ENCODE results near the gene GGA1.

DNA sequence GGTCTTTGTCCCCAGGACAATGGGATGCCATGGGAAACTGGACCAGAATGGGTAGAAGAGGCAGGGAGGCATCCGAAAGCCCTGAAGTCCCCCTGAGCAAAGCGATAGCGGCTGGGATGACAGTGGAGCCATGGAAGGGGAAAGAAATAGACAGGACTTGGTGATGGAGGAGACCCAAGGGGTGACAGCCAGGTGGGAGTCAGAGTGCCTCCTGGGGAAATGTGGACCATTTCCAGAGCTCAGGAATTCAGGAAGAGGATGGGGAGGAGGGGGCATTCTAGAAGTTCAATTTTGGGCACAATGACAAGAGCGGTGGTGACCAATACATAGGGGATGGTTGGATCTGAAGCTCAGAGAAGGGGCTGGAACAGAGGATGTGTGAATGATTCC, 4.5 kb downstream of the CYTH4 start:
- PRO-cap, 3 experiments = no peak in any of the 3 experiments
- RRBS = no CpG with 5 or more reads among the region's 4 CpGs

GRCh38 chr22:37371530-37371926, 55.8 kb downstream of the ELFN2 start:
- PRO-cap, 3 experiments = no peak in any of the 3 experiments
- RRBS = no CpG with 5 or more reads among the region's 8 CpGs

DNA sequence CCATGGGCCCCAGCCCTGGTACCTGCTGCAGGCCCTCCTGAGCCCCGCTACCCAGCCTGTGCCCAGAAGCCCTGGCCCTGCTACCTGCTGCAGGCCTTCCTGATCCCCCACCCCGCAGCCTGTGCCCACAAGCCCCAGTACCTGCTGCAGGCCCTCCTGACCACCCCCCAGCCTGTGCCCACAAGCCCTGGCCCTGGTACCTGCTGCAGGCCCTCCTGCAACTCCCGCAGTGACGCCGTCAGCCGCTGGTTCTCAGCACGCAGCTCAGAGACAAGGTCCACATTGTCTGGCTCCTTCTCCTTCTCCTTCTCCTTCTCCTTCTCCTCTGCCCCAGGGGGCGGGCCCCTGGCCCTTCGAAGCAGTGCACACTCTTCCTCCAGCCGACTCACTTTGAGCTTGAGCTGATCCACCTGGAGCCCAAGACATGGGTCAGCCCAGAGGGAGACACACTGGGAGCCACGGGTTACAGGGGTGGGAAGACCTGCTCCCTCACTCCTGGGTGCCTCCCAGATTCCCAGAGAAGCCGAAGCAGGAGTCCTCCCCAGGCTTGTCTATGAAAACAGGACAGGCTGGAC, 9.1 kb downstream of the CARD10 start:
- PRO-cap, 3 experiments = no peak in any of the 3 experiments
- RRBS = no CpG with 5 or more reads among the region's 12 CpGs

- PRO-cap, 3 experiments = no peak in any of the 3 experiments
- RRBS = no CpG with 5 or more reads among the region's 17 CpGs
These were observed 19.5 kb upstream of the CARD10 start for GRCh38 chr22:37538580-37539324.

GRCh38 chr22:37545668-37546814, 14.2 kb upstream of the CDC42EP1 start:
- PRO-cap, 3 experiments = peak in 3 of 3 experiments; most common plus-strand start chr22:37546324 (in 2); most common minus-strand start chr22:37546123 (in 3)
- RRBS = 7% methylated on average over 16 of the region's 37 CpGs

DNA sequence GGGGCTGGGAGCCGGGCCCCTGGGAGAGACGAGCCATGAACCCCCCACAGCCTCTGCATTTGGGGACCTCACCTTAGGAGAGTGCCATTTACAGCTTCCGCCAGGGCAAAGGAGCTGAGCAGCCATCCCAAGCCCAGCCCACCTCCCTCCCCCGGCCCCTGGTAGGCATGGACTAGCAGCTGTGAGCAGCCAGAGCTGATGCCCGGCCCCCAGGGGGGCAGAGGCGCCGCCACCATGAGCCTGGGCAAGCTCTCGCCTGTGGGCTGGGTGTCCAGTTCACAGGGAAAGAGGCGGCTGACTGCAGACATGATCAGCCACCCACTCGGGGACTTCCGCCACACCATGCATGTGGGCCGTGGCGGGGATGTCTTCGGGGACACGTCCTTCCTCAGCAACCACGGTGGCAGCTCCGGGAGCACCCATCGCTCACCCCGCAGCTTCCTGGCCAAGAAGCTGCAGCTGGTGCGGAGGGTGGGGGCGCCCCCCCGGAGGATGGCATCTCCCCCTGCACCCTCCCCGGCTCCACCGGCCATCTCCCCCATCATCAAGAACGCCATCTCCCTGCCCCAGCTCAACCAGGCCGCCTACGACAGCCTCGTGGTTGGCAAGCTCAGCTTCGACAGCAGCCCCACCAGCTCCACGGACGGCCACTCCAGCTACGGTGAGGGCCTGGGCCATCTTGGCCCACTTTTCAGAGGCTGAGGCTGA, 6.0 kb downstream of the CDC42EP1 start:
- PRO-cap, 3 experiments = no peak in any of the 3 experiments
- RRBS = 34% methylated on average over 8 of the region's 32 CpGs

GRCh38 chr22:37601260-37601591, 7.4 kb upstream of the GGA1 start:
- PRO-cap, 3 experiments = no peak in any of the 3 experiments
- RRBS = no CpG with 5 or more reads among the region's 4 CpGs

GRCh38 chr22:37607516-37607831, 1.2 kb upstream of the GGA1 start:
- PRO-cap, 3 experiments = no peak in any of the 3 experiments
- RRBS = no CpG with 5 or more reads among the region's 10 CpGs

- PRO-cap, 3 experiments = peak in 3 of 3 experiments; most common plus-strand start chr22:37608837 (in 3); most common minus-strand start chr22:37608678 (in 3)
- RRBS = 2% methylated on average over 28 of the region's 85 CpGs
These were observed at the start of gene GGA1 for GRCh38 chr22:37608062-37609120. Gene GGA1, plus strand, starts transcription at chr22:37608834.

GRCh38 chr22:37609121-37609289, 371 bp downstream of the GGA1 start:
- PRO-cap, 3 experiments = no peak in any of the 3 experiments
- RRBS = 2% methylated on average over 9 of the region's 15 CpGs

- PRO-cap, 3 experiments = no peak in any of the 3 experiments
- RRBS = no CpG with 5 or more reads among the region's 4 CpGs
These were observed 4.4 kb upstream of the SH3BP1 start for GRCh38 chr22:37635066-37635434.

DNA sequence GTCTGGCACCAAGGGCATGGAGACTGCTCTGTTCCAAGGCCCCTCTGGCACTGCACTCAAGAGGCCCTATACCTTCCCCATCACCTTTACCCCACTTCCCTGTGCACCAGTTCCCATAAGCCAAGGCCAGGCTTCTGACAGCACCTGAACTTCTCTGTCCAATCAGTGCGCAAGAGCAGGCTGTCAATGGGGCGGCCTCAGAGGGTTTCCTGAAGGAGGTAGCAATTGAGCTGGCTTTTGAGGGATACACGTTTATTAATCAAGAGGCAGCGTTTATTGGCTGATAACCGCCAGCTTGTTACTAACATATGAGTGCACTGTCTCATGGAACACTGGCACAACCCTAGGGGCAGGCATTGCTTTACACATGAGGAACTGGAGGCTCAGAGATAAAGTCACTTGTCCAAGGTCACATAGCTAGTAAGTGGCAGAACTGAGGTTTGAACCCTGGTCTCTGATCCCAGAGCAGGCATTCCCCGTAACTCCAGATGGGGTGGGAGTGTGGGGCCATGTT, 2.2 kb downstream of the SH3BP1 start:
- PRO-cap, 3 experiments = no peak in any of the 3 experiments
- RRBS = no CpG with 5 or more reads among the region's 6 CpGs

- PRO-cap, 3 experiments = no peak in any of the 3 experiments
- RRBS = no CpG with 5 or more reads among the region's 15 CpGs
These were observed 3.9 kb downstream of the SH3BP1 start for GRCh38 chr22:37643114-37643968.

- PRO-cap, 3 experiments = no peak in any of the 3 experiments
- RRBS = no CpG with 5 or more reads among the region's 31 CpGs
These were observed 42.4 kb downstream of the TRIOBP start for GRCh38 chr22:37739035-37739909.

DNA sequence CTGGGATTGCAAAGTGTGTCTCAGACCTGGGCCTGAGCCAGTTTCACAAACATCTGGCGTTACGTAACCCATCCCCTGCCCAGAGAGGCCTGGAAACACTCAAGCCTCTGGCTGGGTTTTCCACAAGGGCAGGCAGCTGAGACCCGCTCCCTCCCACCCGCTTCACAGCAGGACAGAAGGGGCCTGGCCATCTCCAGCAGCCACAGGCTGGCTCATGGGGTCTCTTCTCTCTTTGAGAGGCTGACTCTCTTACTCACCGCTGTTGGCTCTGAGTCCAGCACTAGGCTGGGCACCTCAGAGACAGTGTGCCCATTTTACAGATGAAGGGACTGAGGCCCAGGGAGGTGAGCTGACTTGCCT, 44.5 kb downstream of the TRIOBP start:
- PRO-cap, 3 experiments = no peak in any of the 3 experiments
- RRBS = no CpG with 5 or more reads among the region's 5 CpGs

GRCh38 chr22:37749220-37749644, 52.4 kb downstream of the TRIOBP start:
- PRO-cap, 3 experiments = peak in 3 of 3 experiments; most common plus-strand start chr22:37749526 (in 1); most common minus-strand start chr22:37749391 (in 3)
- RRBS = no CpG with 5 or more reads among the region's 12 CpGs

DNA sequence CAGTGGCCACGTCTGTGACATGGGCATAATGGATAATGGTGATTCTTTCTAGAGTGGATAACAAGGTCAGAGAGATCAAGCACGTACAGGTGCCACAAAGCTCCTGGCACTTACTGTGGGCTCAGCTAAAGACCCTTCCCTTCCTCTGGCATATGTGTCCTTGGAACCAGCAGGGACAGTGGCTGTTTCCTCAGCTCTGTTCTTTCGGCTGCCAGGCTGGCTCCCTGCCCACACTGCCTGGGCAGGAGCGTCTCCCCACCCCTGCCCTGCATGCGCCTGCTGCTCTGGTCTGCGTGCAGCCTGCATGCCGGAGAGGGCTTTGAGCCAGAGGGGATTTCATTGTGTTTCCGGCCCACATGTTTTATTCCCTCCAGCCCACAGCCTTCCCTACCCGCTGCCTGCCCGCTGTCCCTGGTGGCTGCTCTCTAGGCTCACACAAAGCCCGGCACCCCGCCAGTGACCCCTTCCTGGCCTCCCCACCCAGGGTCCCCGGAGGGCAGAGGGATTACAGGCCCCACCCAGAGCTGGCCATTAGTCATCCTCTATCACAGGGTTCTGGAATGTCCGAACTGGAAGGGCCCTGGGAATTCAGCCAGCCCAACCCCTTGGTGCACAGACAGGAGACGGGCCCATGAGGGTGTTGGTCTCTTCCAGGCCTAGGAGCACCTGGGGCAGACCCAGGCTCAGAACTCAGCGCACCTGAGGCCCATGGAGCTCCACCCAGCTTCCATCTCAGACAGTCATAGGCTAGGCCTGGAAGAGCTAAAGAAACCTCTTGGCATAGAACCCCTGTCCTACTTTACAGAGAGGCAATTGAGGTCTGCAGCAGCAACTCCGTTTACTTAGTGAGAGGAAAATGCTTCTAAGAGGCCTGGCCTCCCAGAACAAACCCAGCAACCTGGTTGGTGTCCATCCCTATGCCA, 52.5 kb upstream of the H1-0 start:
- PRO-cap, 3 experiments = no peak in any of the 3 experiments
- RRBS = 7% methylated on average over 4 of the region's 17 CpGs

GRCh38 chr22:37804111-37804383, 982 bp upstream of the H1-0 start:
- PRO-cap, 3 experiments = no peak in any of the 3 experiments
- RRBS = no CpG with 5 or more reads among the region's 10 CpGs

GRCh38 chr22:37804830-37805008, 310 bp upstream of the H1-0 start:
- PRO-cap, 3 experiments = no peak in any of the 3 experiments
- RRBS = 2% methylated on average over 16 of the region's 19 CpGs

GRCh38 chr22:37816599-37816960, 6.6 kb upstream of the GALR3 start:
- PRO-cap, 3 experiments = no peak in any of the 3 experiments
- RRBS = no CpG with 5 or more reads among the region's 13 CpGs